ENCODE measurements around the genes PRKACG, APBA1 and SMC5.

DNA sequence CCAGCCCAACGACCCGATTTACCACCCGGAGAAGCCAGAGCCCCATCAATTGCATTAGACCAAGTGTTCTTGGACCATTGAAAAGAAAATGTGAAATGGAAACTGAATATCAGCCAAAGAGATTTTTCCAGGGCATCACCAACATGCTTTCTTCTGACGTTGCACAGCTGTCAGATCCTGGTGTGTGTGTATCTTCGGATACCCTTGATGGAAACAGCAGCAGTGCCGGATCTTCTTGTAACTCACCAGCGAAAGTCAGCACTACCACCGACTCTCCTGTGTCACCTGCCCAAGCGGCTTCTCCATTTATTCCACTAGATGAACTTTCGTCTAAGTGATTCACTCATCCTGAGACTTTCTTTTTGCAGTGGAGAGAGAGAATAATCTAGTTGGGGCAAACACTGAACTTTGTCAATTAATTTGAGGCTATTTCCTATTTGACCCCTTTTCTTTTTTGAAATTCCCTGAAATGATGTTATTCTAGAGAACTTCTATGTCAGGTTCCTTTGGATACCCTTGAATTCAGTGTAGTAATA lies 894 bp downstream of the PABIR1 start:
- RRBS = no CpG with 5 or more reads among the region's 10 CpGs

GRCh38 chr9:68871778-68872738 lies 92.2 kb downstream of the PABIR1 start:
- RRBS = no CpG with 5 or more reads among the region's 11 CpGs

DNA sequence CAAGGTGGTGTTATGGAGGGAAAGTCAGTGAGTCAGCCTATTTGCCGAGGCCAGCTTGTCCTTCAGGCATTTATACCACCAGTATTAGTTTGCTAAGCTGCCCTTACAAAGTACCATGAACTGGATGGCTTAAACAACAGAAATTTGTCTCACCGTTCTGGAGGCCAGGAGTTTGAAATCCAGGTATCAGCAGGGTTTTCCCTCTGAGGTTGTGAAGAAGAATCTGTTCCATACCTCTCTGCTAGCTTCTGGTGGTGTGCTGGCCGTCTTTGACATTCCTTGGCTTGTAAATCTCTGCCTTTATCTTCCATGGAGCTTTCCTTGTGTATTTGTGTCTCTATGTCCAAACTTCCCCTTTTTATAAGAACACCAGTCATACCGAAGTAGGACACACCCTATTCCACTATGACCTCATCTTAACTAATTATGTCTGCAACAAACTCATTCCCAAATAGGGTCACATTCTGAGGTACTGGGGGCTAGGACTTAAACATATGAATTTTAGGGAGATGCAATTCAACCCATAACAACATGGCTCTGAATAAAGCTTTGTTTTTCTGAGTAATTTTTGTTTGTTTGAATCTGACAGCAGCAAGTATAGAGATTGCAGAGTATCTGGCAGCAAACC lies 38.3 kb downstream of the PRKACG start:
- RRBS = no CpG with 5 or more reads among the region's 4 CpGs

DNA sequence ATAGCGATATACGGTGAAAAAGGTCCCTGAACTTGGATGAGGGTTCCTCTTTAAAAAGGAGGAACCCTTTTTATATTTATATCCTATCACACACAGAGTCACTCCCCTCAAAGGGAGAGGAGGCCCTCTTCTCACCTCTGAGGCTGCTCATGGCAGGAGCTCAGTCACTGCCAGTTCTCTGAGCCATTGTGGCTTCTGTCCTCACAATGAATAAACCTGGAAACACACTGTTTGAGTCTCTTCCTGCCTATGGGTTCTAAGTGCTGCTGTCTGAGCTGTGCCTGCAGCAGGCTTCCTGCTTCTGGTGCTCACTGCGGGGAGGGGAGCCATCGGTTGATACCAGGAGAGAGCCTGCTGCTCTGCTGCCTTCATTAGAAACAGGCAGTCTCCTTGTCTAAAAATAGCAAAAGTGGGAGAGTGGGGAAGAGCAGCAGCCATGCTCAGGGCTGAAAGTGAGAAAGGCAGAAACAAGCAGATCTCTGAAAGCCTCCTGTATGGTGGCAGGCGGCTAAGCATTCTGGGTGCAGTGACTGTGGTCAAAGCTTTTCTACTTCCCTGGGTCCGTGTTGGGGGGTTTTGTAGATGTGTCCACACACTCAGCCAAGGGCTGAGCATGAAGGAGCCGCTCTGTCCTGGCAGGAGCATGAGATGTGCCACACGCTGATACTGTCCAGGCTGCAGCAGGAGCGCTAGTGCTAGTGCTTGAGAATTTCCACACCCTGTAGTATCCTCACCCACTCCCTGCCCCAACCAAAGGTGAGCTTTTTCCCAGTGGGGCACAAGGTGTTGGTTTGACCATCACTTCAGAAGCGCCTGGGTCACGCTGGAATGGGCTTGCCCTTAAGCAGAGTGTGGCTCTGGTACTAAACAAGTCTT lies 34.2 kb downstream of the PRKACG start:
- RRBS = no CpG with 5 or more reads among the region's 11 CpGs

DNA sequence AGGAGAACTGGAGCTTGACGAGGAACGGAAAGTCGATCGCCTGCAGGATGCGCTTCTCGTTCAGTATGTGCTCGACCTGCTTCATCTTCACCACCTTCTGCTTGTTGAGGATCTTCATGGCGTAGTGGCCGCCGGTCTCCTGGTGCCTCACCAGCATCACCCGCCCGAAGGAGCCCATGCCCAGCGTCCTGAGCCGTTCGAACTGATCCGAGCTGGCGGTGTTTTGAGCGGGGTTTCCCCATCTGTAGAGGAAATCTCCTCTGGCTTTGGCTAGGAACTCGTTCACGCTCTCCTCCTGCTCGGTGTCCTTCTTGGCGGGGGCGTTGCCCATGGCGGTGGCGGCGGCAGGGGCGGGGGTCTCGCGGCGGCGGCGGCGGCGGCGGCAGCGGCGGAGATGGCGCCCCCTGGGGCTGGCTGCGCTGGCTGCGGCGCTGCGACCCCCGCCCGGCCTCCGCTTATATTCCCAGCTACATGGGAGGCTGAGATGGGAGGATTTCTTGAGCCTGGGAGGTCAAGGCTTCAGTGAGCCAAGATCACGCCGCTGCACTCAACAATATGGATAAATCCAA lies at the start of gene PRKACG:
Gene PRKACG, minus strand, starts transcription at position 352 of the 569 bp plus-strand sequence.
- RRBS = no CpG with 5 or more reads among the region's 47 CpGs

DNA sequence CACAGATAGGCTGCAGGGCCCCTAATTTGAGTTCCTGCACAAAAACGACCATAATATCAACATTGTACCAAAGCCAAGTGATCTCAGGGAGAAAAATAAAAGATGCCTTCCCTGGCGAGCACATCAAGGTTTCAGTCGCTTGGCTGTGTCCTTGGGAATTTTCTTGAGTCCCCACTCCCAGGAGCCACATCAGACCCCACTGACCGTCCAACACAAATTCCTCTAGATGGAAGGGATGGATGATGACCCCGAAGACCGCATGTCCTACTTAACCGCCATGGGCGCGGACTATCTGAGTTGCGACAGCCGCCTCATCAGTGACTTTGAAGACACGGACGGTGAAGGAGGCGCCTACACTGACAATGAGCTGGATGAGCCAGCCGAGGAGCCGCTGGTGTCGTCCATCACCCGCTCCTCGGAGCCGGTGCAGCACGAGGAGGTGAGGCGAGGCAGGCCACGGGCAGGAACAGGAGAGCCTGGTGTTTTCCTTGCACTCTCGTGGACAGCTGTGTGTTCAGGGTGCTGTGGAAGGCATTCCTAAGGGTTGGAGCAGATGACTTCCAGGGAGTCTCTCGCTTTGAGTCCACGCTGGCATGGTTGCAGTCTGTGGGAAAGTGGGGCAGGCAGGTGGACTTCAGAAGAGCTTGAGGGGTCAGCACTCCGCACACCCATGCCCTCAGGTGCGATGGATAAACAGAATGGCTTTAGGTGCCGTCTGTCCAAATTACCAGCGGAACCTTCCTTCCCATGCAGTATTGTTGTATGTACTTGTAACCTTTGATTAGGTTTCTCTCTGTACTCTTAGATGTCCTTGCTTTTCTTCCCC lies 73.9 kb downstream of the TJP2 start:
- RRBS = no CpG with 5 or more reads among the region's 30 CpGs

DNA sequence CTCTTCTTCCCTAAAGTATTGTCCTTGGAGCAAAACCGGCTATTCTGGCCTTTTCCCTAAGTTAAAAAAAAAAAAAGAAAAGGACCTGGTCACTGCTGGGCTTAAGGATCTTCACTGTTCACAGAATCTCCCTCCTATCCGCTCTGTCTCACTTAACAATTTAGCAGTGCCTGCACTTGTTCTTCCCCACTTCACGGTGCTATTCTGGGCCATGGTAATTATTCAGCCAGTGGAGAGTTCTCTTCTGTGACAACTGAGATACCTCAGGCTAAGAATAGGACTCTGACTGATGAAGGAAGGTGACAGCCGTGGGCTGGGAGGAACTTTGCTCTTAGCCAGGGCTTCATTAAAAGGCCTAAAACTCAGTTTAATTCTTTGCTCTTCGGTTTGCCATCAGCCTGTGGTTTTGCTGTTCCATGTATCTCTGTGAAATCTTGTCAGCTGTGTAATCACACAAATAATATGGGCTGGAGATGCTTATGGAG lies 51.9 kb upstream of the ENTREP1 start:
- RRBS = no CpG with 5 or more reads among the region's 5 CpGs

- RRBS = no CpG with 5 or more reads among the region's 12 CpGs
These were observed 1.2 kb upstream of the ENTREP1 start for GRCh38 chr9:69323655-69324346.

DNA sequence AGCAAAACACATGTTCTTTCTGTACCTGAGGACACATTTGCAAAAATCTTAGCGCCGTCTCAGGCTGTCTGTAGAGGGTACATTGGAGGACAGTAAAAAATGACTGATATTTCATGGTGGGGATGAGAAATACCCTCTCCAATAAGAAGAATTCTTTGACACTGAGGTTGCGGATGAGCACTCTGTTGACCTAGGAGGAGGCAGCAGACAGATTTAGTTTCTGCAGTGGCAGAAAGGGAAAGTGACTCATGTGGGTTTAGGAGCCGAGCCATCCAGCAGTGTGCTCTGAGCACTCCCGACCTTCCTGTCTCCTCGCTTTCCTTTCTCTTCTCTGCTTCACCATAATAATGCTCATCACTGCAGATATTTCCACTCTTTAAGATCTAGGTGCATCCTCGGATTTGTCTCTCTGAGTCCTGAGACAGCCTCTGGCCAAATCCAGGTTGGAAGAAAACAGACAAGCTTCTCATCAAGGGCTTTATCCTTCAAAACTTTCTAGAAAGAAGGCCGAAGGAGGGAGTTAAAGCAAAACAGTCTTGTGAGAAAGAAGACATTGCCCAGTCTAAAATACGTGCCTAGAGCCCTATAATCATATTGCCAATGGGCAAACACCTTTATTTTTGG lies 54.7 kb downstream of the ENTREP1 start:
- RRBS = no CpG with 5 or more reads among the region's 9 CpGs

GRCh38 chr9:69582148-69582695 lies 89.9 kb downstream of the APBA1 start:
- RRBS = no CpG with 5 or more reads among the region's 5 CpGs

DNA sequence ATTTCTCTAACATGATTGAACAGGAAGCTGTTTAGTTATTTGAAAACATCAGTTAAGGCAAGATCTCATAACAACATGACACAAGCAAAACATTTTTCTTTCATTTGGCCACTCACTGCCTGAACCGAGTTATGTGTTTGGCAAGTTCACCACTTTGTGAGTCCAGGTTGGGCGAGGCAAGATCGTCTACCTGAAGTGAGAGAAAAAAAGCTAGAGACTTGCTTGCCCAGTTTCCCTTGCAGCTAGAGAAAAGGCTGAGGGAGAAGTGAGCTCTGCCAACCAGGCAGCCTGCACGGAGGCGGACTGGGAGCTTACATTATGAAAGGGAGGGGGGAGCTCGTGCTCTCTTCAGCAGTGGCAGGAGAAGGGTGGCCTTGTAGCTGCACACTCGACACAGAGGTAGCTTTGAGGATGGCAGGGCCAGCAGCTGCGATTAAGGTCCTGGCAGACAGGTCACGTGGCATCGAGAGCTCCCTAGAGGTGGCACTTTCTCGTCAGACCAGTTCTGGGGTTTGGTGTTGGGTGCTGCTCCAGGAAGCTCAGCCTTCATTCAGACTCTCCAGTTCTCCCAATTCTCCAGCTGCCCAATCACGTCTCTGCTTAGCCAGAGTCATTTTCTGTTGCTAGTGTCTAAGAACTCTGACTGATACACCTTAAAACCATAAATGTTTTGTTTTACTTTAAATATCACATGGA lies 26.7 kb downstream of the APBA1 start:
- RRBS = no CpG with 5 or more reads among the region's 12 CpGs

GRCh38 chr9:69671686-69672798 lies at the start of gene APBA1:
TSS of gene APBA1 (minus strand) at chr9:69672371.
- RRBS = 7% methylated on average over 16 of the region's 119 CpGs

- RRBS = no CpG with 5 or more reads among the region's 1 CpG
These were observed 14.9 kb upstream of the CFAP95 start for GRCh38 chr9:69805713-69806077.

DNA sequence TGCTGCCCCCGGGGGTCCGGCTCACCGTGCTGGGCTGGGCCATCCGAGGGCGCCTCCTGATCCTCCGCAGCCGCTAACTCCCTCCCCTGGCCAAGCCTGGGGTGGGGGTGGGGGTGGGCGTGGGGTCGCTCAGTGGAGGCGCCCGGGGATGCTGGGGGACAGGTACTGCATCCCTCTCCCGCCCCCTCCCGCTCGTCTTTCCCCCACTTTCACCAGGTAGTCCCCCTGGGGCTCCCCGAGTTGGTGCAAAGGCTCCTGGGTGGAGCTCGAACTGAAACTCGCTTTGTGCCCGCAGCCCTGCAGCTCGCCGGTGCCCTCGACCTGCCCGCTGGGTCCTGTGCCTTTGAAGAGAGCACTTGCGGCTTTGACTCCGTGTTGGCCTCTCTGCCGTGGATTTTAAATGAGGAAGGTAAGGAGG lies 650 bp downstream of the MAMDC2 start:
- RRBS = 13% methylated on average over 2 of the region's 25 CpGs

DNA sequence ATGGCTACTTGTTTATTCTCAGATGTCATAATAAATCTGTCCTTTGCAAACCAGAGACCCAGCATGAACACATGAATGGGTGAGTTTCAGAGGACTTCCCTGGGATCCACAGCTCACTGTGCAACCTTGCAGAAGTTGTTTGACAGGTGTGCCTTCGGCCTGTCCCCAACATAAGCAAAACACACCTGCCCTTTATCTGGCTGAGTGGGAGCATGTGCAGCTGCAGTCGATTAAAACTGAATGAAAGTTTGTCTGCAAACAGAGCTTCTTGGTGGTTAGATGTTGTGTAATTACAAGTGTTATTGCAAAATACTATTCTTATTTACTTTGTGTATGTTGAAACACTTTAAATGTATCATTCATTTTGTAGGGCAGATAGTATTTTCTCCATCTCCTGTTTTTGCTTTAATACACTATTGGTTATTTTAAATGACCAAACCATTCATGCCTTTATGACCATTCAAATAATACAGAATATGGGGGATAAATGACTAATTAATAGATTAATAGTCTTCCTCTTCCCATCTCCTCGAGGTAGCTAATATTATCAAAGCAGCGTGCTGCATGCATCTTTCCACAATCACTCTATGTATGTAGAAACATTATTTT lies 36.1 kb downstream of the MAMDC2 start:
- RRBS = no CpG with 5 or more reads among the region's 4 CpGs

- RRBS = no CpG with 5 or more reads among the region's 1 CpG
These were observed 69.4 kb downstream of the MAMDC2 start for GRCh38 chr9:70113065-70113358.

GRCh38 chr9:70123539-70124301 lies 80.1 kb downstream of the MAMDC2 start:
- RRBS = 59% methylated on average over 3 of the region's 10 CpGs

GRCh38 chr9:70205385-70206007 lies 53.3 kb upstream of the SMC5 start:
- RRBS = no CpG with 5 or more reads among the region's 2 CpGs

DNA sequence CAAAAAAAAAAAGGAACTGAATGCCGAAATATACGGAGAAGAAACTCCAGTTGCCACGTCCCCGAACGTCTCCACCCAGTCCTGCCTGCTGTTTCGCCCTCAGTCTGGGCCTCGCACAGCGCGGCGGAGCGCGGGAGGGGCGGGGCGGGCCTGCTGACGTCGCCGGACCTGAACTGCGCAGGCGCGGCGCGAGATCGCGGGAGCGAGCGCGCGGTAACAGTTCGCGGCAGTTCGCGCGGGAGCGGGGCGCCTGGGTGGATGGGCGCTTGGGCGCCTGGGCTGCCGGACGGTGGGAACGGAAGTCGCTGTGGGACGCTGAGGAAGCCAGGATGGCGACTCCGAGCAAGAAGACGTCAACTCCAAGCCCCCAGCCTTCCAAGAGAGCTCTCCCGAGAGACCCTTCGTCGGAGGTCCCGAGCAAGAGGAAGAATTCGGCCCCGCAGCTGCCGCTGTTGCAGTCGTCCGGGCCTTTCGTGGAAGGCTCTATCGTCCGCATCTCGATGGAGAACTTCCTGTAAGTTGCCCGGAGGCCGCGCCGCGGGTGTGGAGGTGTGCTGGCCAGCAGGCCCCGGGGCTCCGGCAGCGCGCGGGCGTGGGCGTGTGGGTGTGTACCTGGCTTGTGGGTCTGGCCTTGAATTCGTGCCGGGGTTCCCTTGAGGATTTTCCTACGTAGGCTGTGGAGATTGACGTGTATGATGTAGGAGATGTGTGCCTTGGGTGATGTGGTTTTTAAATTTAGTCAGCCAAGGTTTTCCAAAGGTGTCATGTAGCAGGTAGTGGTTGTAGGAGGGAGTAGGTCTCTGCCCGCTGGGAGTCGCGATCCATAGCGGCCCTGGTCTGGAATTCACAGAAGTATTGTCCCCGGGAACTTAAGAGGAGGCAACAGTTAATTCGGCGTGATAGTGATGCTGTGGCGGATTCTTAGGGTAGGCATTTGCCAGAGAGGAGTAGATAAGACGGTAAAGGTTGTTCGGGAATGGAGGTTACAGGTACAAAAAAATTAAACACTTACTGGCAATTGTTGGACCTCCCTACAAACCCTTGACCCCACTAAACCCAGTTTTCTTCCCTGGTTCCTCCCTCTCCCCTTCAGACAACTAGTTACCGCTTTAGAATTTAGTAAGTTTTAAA lies at the start of gene SMC5:
Gene SMC5, plus strand, starts transcription at position 229 of the 1,131 bp plus-strand sequence.
- RRBS = 2% methylated on average over 30 of the region's 85 CpGs

GRCh38 chr9:70413343-70414245 lies 863 bp downstream of the KLF9 start:
- RRBS = 11% methylated on average over 11 of the region's 107 CpGs